Helper T cell (primary cell): ENCODE measurements around a stretch of chr3.

DNA sequence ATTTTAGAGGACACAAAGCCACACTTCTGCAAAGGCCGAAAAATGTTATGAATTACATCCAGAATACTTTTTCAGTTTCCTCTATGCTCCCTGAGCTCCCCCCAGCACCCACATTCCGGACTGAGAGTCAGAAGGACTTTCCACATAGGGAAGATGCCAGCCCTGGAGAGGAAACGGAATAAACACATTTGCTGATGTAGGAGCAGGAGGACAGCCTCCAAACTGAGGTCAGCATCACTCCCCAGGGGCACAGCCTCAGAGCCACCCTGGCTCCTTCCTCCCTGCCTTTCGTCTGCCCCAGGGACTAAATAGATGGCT is 22.6 kb upstream of the SLCO2A1 start:
- PRO-cap, 2 experiments: no peak in any of the 2 experiments

- PRO-cap, 2 experiments: peak in 2 of 2 experiments; most common plus-strand start chr3:134250037 (in 1); most common minus-strand start chr3:134249767 (in 1)
Observed at GRCh38 chr3:134249384-134250726, 804 bp downstream of the RYK start.

DNA sequence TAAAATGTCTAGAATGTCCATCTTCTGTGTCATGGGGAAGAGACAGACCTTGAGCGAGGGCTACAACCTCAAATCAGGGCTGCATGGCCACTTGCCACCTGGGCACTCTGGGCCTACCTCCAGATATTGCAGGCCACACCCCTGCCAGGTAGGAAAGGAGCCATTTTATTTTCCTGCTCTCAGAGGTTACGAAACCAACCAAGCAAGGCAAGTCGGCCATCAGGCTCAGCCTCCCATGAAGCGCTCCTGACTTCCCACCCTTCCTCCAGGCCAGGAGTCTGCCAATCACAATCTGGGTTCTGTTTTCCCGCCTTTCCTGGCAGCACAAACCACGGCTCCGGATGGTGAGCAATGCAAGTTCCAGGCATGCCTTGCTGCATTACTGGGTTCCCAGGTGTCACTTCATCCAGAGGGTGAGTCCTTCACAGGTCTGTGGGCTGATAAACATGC is 61.3 kb upstream of the RYK start:
- PRO-cap, 2 experiments: no peak in any of the 2 experiments

GRCh38 chr3:134374833-134375605 is 772 bp upstream of the AMOTL2 start:
- PRO-cap, 2 experiments: no peak in any of the 2 experiments

GRCh38 chr3:134597440-134598163 is 53.2 kb downstream of the KY start:
- PRO-cap, 2 experiments: no peak in any of the 2 experiments

- PRO-cap, 2 experiments: no peak in any of the 2 experiments
Observed at GRCh38 chr3:135150371-135150885, 355.4 kb downstream of the EPHB1 start.

DNA sequence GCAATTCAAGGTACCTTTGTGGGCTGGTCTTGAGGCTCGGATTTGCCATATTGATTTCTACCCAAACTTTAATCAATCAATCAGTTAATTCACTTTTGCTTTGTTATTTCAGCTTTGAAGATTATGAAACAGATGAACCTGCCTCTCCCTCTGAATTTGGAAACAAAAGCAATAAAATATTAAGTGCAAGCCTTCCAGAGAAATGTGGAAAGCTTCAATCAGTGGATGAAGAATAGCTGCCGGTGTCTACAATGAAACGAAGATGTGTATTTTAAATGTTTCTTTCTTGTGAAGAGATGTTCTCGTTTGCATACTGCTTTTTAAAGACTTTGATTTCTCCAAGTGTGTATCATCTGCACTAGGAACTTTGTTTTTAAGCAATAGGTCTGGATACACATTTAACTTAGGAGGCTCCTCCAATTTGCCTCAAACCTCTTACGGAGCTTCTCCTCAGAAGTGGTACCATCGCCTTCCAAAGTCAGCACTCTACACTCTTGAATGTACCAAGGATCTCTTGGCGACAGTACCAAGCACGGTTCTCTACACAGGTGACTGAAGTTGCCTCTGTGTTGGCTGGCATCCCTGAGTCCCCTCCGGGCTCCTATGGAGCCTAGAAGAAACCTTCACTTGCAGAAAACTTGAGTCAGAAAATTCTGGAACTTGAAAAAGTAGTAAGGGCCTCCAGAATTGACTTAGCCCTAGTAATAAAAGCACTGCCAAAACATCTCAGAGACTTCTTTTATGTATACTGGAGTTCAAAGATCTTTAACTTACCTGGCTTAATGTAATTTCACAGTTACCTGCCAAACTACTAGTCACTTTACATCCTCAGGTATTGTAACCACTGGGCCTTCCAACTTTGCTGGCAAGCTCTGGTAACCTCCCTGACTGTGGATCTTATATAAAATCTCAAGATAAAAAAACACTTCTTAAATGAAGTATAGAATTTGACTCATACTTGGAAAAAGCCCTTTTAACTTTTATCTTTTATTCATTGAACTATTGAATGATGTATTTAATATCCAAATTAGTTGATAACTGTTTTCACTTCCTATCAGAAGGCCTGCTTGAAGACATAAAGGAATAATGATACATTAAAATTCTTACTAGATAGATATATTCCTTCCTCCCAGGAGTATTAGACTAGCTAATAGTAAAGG is 50.8 kb downstream of the MSL2 start:
- PRO-cap, 2 experiments: no peak in any of the 2 experiments

DNA sequence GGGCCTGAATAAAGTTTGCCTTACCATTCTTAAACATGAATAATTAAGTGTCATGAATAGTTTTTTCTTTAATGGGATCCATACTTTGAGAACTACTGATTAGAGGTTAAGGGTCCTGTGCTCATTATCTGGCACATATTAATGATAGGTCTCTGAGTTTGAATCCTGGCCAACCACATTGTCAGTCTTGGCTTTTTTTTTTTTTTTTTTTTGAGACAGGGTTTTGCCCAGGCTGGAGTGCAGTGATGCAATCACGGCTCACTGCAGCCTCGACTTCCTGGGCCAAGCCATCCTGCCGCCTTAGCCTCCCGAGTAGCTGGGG is 667 bp upstream of the PCCB start:
- PRO-cap, 2 experiments: no peak in any of the 2 experiments

DNA sequence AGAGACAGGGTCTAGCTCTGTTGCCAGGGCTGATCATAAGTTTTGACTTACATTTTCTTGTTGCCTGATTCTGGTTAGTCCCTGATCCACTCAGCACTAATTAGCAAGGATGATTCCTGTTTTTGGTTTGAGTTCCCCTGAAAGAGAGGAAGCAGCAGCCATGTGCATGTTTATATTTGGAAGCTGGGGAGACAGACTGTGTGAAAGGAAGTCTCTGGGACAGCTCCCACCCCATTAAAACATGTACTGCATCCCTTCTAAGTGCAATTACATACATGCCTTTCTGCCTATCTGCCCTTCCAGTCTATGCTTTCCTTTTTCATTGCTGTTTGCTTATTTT is 3.6 kb upstream of the NCK1 start:
- PRO-cap, 2 experiments: no peak in any of the 2 experiments

DNA sequence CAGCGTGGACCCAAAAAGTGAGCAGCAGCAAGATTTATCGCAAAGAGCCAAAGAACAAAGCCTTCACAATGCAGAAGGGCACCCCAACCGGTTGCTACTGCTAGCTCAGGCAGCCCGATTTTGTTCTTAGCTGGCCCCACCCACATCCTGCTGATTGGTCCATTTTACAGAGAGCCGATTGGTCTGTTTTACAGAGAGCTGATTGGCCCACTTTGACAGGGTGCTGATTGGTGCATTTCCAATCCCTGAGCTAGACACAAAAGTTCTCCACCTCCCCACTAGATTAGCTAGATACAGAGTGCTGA is 50.2 kb upstream of the SOX14 start:
- PRO-cap, 2 experiments: no peak in any of the 2 experiments

GRCh38 chr3:138125416-138126010 is 6.7 kb downstream of the A4GNT start:
- PRO-cap, 2 experiments: no peak in any of the 2 experiments

DNA sequence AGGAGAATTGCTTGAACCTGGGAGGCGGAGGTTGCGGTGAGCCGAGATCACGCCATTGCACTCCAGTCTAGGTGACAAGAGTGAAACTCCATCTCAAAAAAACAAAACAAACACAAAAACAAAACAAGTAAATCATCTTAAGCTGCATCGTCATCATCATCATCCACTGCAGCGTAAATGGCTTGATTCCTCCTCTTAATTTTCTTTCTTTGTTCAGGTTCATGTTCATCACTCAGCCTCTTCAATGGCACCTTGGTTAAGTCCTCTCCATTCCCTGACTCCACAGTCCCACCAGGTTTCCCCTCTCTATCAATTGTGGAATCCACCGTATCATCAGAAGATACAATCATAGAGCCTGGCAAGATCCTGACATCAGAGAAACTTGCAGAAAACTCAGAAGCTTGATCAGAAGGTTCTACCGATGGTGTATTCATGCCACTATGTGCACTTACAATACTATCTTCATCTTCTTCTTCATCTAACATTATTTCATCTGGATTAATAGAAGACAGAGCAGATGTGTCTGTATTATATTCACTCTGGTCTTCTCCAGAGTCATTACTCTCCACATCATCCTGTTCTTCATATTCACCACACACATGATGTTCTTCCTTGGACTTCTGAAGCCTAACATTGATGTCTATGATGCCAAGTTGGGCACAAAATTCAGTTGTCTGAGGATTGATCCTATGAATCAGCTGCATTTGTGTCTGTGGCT is 12.8 kb downstream of the DBR1 start:
- PRO-cap, 2 experiments: no peak in any of the 2 experiments

DNA sequence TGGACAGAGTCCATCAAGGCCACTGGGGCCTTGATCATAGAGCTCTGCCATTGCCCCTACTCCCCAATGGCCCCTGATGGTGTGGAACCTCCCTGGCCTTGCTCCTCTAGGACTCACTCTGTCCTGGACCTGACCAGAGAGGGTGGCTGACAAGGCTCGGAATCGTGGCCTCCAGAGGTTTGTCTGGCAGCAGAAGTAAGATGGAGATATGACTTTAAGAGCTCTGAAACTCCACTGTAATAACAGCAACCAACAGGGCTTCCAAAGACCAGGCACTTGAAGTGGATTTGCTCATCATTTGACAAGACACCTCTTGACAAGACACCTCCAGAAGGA is 1.2 kb downstream of the MRAS start:
- PRO-cap, 2 experiments: no peak in any of the 2 experiments

DNA sequence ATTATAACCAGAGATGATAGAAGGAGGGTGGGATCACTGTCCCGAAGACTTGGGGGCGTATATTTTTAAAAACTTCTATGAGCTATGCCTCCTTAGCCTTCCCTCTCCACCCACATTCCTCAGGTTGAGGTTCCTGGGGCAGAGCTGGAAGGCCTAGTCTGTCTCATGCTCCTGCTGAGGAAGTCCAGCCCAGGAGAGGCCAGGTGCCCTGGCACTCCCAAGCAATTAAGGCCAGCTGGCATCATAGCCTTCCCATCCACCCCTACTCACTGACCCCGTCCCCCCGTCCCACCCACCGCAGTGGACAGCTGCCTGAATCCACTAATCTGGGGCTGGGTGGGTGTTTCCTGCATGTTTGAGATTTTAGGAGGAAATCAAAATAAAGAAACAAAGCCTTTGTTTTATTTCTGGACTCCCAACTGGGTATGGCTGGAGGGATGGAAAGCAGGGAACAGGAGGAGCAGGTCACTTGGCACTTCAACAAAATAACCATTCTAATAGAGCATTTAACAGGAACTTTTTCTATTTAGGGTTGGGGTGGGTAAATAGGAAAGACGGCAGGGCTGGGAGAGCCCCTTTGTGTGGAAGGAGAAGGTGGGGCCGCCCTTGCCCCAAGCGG is 8.3 kb downstream of the MRAS start:
- PRO-cap, 2 experiments: no peak in any of the 2 experiments

GRCh38 chr3:138389955-138390812 is 41.8 kb downstream of the MRAS start:
- PRO-cap, 2 experiments: no peak in any of the 2 experiments

- PRO-cap, 2 experiments: no peak in any of the 2 experiments
Observed at GRCh38 chr3:138398706-138399252, 35.6 kb upstream of the ESYT3 start.

DNA sequence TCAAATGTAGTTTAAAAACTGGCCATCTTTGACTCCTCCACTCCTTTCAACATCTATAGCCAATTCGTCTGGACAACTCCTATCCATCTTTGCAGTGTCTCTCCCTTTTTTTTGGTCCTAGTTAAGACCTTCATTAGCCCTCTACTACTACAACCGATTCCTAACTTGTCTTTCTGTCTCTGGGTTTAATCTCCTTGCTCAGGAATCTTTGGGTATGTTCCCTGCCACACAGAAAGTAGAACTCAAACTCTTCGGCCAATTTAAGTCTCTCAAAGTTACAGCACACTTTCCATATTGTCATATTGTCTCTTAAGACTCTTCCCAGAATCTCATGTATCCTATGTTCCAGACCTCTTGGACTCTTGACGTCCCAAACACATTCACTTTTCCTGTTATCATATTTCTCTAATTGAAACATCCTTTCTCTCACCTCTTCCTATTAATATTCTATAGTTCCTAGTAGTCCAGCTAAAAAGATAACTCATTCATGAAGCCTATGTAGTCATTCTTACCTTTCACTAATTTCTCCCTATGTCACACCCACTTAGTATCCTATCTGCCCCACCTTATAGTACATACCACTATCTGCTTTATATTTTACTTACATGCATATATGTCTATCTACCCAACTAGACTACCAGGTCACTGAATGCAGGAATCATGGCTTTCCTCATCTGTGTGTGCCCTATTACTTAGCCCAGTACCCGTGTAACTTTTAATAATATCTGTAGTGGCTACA is 59.1 kb downstream of the CEP70 start:
- PRO-cap, 2 experiments: no peak in any of the 2 experiments

DNA sequence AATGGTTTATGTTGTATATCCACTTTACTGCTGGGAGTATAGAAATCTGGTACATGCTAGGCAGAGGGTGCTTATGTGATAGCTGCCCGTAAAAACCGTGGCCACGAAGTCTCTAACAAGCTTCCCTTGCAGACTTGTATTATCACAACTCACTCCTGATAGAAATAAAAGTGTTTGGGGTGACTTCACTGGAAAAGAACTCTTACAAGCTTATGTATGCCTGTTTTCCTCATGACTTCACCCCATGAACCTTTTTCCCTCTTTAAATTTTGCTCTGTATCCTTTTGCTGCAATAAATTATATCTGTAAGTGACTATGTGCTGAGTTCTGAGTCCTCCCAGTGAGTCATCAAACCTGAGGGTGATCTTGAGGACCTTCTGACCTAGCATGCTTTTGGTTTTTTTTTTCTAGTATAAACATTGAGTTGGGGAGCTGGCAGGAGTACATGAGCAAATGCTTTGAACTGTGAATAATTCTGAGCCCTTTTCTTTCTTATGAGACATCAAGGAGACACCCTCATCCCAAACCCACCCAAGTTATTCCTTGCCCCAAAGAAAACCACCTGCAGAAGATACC is 85.7 kb downstream of the FAIM start:
- PRO-cap, 2 experiments: no peak in any of the 2 experiments

- PRO-cap, 2 experiments: no peak in any of the 2 experiments
Observed at GRCh38 chr3:138759039-138759504, 75.7 kb downstream of the PIK3CB start.

DNA sequence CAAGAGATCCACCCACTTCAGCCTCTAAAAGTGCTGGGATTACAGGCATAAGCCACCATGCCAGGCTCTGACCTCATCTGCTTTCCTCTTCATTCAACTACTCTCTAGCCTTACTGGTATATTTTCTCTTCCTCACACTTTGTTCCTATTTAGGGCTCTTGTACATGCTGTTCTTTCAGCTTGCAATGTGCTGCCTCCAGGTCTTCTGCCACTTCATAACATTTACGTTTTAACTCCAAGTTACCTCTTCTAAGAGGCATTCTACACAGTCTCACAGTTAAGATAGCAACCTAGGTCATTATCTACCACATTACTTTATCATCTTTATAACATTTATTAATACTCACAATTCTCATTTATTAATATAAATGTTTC is 34.8 kb downstream of the PIK3CB start:
- PRO-cap, 2 experiments: no peak in any of the 2 experiments